ENCODE measurements around the gene CDC42SE1.

- PRO-cap: no peak
Observed at GRCh38 chr1:150543475-150544206, 5.6 kb upstream of the ADAMTSL4 start.

- PRO-cap: bidirectional peak, plus-strand start at chr1:150562255, minus-strand start at chr1:150562125; bidirectional peak, plus-strand start at chr1:150562354, minus-strand start at chr1:150562350
Observed at GRCh38 chr1:150561810-150562449, 12.7 kb downstream of the ADAMTSL4 start.

DNA sequence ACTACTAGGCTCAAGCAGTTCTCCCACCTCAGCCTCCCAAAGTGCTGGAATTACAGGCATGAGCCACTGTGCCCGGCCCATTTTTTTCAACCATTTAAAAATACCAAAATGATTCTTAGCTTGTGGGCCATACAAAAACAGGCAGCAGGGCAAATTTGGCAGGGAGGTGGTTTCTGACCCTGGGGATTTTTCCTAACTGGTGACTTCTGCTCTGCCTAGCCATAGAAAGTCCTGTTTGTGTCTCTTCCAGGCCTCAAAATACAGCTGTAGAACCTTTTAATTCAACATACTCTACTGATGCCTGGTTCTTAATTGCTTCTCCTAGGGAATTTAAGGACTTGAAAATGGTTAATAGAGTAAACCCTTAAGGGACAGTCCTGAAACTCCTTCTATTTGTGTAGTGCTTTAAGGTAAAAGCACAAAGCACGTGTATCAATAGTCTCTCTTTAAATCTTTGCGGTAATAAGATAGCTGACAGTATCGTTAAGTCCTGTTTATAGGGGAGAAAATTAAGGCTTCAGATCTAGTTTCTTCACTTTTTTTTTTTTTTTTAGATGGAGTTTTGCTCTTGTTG, 14.7 kb downstream of the MCL1 start:
- PRO-cap: no peak

DNA sequence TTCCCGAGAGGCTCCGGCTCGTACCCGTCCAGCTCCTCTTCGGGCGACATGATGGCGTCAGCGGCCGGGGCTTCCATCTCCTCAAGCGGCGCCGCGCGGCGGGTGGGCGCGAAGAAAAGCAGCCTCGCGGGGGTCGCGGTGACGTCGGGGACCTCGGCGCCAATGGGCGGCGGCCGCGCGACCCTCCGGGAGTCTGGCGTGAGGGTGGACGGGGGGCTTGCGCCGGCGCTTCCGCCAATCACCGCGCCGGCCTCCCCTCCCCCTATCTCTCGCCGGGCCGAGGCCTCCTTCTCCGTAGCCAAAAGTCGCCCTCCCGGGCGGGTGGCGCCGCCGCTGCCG, 317 bp downstream of the MCL1 start:
- PRO-cap: no peak

DNA sequence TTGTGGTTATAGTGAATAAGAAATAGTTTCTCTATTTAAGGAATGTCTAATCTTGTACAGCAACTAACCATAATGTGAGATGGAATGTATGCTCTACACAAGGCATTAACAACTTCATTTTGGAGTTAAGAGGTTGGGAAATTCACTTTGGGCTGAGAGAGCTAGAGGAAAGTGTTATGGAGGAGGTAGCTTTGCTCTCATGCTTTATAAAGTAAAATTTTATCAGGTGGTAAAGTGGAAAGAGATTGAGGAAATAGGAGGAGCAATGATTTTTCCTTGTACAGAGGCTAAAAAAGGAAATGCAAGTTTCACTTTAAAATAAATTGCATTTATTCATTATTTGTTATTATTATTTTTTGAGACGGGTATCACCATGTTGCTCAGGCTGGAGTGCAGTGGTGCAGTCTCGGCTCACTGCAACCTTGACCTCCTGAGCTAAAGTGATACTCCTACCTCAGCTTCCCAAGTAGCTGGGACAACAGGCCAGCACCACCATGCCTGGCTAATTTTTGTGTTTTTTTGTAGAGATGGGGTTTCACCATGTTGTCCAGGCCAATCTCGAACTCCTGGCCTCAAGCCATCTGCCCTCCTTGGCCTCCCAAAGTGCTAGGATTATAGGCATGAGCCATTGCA, 3.2 kb upstream of the MCL1 start:
- PRO-cap: no peak

DNA sequence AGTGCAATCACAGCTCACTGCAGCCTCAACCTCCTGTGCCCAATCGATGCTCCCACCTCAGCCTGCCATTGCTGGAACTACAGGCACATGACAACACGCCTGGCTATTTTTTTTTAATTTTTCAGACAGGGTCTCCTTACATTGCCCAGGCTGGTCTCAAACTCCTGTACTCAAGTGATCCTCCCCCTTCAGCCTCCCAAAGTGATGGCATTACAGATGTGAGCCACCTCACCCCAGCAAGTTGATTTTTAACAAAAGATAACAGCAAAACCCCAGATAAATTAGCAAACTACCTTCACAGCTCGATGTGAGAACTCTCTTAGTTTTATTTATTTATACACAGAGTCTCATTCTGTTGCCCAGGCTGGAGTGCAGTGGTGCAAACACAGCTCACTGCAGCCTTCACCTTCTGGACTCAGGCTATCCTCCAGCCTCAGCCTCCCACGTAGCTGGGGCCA, 15.3 kb downstream of the ENSA start:
- PRO-cap: no peak

- PRO-cap: no peak
Observed at GRCh38 chr1:150764495-150765221, 920 bp downstream of the CTSS start.

- PRO-cap: unidirectional peak, plus-strand start at chr1:150970991
Observed at GRCh38 chr1:150970919-150971192, 3.8 kb downstream of the CERS2 start.

- PRO-cap: unidirectional peak, plus-strand start at chr1:150973698; unidirectional peak, plus-strand start at chr1:150973739
Observed at GRCh38 chr1:150973665-150974133, 936 bp downstream of the CERS2 start.

DNA sequence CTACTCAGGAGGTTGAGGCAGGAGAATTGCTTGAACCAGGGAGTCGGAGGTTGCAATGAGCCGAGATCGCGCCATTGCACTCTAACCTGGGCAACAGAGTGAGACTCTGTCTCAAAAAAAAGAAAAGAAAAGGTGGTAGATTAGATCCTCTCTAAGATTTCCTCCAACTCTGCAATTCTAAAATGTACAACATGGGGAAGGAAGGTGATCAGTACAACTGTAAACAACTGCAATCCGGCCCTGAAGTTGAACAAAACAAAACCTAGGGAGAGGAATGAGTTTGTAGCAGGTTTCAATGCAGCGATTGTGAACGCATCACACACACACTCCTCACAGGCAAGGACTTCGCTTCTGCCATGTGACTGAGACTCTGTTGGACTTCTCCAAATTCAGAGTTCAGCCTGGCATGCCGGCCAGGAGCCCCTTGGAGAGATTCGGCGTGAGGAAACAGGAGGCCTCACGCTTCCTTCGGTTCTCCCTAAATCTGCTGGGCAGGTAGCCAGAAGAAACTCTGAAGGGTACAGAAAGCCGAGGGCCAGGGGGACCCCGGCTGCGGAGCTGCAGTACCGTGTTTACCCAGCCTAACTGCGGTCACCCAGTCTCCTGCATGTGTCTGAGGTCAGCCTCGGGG, 3.1 kb upstream of the ANXA9 start:
- PRO-cap: unidirectional peak, plus-strand start at position 392 of the sequence

DNA sequence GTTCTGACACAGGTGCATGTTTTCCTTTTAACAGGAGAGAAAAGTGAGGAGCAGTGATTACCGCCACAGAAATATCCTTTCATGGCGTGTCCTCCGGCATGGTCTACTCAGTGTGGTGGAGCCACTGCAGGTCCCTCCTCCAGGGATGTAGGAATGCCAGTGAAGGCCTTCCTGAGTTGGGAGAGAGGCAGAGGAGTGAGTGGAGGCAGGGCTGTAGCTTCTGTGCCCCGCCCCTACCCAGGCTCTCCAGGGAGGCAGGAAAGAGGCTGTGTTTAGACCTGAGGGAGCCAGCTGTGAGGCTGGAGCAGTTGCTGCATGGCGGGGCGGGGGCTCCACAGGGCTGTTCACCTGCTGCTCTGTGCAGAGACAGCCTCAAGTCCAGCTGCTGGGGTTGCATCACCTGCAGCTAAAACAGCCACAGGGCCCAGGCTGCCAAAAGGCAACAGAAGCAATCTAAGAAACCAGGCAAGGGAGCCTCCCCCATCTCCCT, 904 bp upstream of the ANXA9 start:
- PRO-cap: bidirectional peak, plus-strand start at position 275 of the sequence, minus-strand start at position 147 of the sequence

DNA sequence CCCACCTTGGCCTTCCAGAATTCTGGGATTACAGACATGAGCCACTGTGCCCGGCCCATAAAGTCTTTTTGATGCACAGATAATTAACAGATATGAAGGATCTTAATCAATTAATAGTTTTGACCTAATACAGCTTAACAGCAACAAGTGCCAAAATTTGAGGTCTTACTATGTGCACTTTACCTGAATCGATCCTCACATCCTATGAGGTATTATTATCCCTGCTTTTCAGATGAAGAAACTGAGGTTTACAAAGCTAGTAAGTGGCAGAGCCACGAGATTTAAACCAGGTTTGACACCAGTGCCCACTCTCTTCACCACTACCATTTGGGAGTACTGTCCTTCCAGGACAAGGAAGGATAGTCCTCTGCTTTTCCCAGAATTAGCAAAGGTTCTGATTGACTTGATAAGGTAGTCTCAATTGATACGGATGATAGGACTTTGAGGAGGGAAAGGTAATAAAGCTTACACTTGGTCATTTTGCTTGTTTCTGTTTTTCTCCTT, 2.3 kb downstream of the C1orf56 start:
- PRO-cap: no peak

DNA sequence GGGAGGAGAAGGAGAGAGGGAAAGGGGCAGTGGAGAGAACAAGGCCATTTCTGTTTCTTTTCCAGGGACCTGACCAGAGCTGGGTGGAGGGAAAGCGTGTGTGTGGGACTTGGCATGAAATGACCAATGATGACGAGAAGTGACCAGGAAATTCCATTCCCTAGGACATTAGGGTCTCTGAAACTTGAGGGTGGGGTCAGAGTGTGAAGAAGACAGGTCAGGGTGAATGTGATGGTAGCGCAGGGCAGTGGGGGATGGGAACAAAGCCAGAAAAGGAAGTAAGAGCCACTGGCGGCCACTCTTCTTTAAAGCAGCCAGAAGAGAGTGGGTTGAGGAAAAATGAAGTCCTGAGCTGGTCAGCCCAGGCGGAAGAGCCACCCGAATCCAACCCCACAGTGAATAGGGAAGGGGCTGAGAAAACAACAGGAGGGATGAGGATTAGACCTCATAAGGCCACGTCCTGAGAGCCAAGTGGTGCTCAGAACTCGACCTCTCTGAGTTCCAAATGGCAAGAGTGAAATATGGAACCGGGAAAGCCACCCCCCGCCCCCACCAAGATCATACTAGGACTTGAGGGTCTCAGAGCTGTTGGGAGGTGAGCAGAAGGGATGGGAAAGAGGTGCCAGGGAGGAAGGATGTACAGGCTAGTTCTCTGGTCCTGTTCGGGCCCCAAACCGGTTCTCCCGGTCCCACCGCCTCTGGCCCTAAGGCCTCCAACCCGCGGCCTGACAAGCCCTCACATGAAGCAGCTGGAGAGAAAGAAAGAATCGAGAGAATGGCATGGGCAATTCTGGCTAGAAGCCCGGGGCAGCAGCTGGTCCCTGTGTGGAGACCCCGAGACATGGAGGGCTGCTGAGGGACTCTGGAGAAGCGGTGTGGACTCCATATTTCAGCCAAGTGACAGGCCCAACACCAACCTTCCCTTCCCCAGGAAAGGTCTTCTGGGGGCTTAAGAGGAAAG, 1.0 kb downstream of the CDC42SE1 start:
- PRO-cap: unidirectional peak, plus-strand start at position 199 of the sequence; unidirectional peak, plus-strand start at position 317 of the sequence; bidirectional peak, plus-strand start at position 787 of the sequence, minus-strand start at position 682 of the sequence

DNA sequence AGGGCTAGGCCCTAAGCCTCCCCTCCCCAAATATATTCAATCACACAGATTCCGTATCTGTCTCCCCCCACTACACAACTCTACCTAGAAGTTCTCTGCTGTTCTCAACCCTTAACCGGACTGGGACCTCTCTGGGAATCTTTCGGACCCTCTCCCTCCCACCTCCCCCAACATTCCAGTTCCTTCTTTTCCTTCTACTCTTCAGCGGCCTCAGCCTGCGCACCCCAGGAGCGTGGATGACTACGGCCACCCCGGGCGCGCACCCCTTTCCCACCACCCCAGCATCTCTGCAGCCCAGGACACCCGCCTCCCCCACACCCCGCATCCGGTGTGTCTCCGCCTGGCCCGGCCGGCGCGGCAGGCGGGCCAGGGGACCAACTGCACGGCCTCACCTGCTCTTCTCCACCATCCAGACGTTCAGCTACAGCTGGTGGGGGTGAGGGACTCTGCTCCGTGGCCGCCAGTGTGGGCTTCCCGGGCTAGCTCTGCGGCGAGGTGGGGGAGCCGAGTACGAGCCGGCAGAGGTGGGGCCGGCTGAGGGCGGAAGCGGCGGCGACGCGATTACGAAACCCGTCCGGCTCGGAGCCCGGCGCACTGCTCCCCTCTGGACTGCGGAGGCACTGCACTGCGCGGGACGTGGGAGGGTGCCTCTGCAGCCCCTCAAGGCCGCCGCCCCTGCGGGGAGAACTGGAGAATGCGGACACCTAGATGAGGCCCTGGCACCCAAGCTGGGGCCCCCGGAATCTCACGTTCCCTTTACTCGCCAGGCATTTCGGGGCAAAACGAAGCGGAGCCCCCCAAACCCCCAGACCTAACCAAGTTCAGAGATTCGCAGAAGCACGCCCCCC, at the start of gene CDC42SE1:
TSS of gene CDC42SE1 (minus strand) at position 536 of the 848 bp plus-strand sequence.
- PRO-cap: bidirectional peak, plus-strand start at position 625 of the sequence, minus-strand start at position 487 of the sequence

DNA sequence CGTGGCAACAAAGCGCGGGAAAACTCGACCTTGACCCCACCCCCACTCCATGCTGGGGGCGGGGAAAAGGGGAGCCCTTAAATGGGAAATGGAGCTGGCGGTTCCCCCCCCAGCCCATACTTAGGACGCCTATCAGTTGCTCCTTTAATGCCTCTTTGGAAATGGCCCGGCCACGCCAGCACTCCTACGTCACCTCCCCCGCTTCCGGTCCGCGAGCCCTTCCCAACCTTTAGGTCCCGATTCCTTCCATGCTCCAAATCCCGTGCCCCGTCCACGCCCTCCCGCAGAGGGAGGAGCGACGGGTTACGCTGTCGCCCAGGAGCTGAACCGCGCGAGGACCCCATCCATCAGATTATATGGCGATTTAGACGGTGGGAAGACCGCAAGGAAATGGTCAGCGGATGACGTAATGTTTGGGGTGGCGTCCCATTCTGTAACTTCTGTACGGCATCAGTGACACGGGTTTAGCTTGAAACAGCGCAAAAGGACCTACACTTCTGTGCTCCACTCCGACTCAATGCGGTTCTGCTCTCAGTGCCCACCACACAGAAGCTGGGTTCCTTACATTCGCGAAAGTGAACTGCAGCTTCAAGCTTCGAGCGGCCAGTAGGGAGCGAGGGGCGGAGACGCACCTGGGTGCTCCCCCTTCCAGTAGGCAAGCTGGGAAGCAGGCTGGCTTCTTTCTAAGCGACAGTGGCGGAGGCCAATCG, 628 bp upstream of the ZNF687 start:
- PRO-cap: bidirectional peak, plus-strand start at position 232 of the sequence, minus-strand start outside the sequence; bidirectional peak, plus-strand start outside the sequence, minus-strand start at position 577 of the sequence

DNA sequence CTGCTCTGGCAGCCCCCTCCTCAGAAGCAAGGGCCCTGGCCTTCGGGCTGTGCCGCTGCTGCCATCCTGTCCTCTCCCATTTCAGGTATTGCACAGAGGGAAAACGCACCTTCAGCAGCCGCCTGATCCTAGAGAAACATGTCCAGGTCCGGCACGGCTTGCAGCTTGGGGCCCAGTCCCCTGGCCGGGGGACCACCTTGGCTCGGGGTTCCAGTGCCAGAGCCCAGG, 8.2 kb downstream of the ZNF687 start:
- PRO-cap: no peak

GRCh38 chr1:151304080-151304433, 22.0 kb downstream of the ZNF687 start:
- PRO-cap: unidirectional peak, minus-strand start at chr1:151304356

DNA sequence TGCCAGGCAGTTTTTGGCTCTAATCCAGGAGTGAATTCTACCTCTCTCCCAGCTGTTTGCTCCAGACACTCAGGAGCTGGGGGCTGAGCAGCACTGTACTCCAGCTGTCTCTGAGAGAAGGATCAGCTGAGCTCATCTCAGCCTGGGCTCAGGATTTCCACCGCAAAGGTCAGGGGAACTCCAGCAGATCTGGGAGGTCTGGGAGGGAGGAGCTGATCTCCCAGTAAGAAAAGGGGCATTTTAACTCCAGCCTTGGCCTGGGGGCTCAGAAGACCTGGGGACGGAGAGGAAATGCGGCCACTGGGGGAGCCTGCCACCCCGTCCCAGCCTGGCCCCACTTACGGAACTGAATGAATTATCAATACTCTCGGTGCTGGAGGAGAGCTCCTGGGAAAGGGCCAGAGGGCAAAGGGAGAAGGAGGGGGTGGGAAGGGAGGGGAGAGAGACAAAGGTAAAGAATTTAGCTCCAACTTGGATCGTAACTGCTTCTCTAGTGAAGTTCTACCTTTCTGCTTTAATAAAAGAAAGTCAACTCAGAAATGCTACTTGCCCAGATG, 17.3 kb downstream of the PI4KB start:
- PRO-cap: no peak

- PRO-cap: unidirectional peak, plus-strand start at chr1:151328070
Observed at GRCh38 chr1:151327933-151328434, 768 bp upstream of the PI4KB start.

DNA sequence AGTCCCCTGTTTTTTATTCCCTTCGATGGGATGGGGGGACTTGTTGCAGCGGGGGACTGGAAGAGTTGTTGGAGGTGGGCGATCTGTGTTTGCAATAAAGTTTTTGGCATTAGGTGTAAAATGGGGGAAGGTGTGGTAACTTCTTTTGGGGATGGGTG, 740 bp downstream of the PSMB4 start:
- PRO-cap: no peak